Lower leg skin (tissue), 2 donors: Measurements from ENCODE around the genes CYP27A1 and WNT10A.

GRCh38 chr2:217911192-217911969 lies 91.4 kb downstream of the TNS1 start:
- PRO-cap = no peak
- RAMPAGE, long total RNA, 2 experiments = no peak in any of the 2 experiments

GRCh38 chr2:217912091-217913201 lies 90.3 kb downstream of the TNS1 start:
- PRO-cap = no peak
- RAMPAGE, long total RNA, 2 experiments = no peak in any of the 2 experiments

DNA sequence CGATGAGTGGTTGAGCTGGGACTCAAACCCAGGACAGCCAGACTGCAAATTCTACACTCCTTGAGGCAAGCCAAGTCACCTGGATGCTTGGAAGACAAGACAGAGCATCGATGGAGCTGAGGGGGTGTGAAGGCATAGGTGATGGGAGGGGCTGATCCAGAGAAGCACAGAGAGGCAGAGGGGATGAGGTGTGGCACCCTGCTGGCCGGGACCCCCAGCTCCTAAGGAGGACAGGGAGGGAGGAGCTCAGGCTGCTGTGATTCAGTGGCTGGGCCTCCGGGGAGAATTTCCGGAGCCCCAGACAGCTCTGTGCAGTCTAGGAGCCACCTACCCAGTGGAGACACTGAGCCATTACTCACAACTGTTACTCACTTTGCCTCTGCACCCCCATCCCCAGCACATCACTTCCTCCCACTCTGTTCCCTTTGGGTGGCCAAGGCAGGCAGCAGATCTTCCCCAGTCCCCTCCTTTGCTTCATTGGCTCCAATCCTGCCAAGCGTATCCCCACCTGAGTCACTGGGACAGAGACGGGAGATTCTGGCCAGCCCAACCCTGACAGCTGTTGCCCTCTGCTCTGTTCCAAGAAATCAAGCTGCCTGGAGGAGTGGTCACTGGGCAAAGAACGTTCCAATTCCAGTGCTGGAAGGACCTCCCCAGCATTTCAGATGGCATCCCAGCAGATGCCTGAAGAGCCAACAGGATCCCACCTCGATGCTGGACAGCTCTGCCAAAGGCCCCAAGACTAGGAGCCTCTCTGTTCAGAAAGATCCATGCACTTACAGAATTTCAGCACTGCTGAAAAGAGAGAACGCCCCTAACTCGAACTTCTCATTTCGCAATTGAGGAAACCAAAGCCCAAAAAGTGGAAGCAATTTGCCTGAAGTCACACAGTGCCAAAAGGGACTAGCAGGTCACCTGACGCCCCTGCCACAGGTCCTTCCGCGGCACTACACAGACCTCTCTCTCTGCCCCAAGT lies 68.4 kb downstream of the TNS1 start:
- PRO-cap = bidirectional peak, plus-strand start at position 419 of the sequence, minus-strand start at position 223 of the sequence
- RAMPAGE, long total RNA, 2 experiments = no peak in any of the 2 experiments

DNA sequence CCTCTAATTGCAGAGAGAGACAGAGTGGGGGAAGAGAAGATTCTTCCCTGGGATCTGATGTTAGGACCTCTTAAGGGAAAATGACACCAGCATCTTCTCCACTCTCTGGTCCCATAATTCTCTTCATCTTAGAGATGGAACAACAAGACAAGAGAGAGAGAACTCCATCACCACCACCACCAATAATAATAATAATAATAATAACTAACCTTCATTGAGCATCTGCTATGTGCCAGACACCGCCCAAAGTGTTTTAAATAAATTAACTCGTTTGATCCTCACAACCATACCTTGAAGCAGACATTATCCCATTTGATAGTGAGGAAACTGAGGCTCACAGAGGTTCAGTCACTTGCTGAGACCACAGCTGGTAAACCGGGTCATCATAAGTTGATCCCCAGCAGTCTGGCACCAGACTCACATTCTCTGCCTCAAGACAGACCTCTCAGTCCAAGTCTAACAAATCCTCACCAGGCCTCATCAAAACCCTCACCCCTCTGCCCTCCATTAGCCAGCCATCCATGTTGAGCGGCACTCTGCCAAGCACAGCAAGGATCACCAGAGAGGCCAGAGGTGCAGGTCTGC lies 63.8 kb downstream of the TNS1 start:
- PRO-cap = no peak
- RAMPAGE, long total RNA, 2 experiments = no peak in any of the 2 experiments

DNA sequence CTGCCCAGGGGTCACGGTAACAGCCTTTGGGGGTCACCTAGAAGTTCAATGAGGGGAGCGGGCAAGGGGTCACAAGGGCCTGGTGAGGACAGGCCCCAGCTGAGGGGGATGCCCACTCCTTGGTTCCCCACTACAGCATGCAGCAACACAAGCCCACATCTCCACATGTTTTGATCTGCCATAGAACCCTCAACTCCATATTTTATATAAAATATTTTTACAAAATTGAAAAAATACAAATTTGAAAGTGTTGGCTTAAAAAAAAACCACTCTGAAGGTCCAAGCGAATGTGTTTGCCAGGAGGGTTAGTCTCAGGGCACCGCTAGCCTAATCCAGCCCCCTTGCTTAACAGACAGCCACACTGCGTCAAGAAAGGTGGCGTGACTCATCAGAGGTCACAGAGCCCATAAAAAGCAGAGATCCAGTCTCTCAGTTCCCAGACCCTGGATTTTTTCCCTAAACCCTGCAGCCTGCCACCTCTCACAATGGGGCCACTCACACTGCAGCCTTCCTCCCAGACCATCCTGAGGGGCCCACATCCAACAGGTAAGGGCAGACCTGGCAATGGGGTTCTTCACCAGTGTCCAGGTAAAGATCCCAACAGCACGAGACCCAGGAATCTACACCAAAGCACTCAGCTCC lies 3.9 kb upstream of the TNS1 start:
- PRO-cap = no peak
- RAMPAGE, long total RNA, 2 experiments = no peak in any of the 2 experiments

GRCh38 chr2:218218738-218219292 lies 1.8 kb downstream of the ARPC2 start:
- PRO-cap = no peak
- RAMPAGE, long total RNA, 2 experiments = no peak in any of the 2 experiments

DNA sequence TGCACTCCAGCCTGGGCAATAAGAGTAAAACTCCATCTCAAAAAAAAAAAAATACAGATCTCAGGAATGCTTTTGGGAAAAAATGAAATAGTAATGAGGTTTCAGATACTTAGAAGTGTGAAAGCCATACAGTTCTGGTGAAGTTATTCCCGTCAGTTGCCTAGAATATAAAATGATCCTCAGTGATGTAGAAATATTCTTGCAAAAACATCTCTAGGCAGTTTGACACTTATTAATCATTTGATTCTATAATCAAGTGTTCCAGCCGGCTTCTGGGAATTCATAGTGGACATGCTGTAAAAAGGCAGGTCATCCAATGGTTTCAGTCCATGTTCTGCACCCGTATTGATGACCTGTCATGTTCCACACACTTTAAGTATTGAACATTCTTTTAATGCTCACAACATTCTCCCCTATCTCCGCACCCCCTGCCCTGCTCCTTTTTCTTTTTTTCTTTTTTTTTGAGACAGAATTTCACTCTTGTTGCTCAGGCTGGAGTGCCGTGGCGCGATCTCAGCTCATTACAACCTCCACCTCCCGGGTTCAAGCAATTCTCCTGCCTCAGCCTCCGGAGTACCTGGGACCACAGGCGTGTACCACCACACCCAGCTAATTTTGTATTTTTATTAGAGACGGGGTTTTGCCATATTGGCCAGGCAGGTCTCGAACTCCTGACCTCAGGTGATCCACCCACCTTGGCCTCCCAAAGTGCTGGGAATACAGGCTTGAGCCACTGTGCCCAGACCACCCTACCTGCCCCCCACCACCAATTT lies 20.0 kb downstream of the ARPC2 start:
- PRO-cap = no peak
- RAMPAGE, long total RNA, 2 experiments = no peak in any of the 2 experiments

GRCh38 chr2:218272273-218273384 lies 2.3 kb downstream of the PNKD start:
- PRO-cap = bidirectional peak, plus-strand start at chr2:218273033, minus-strand start at chr2:218272793
- RAMPAGE, long total RNA, 2 experiments = no peak in any of the 2 experiments

DNA sequence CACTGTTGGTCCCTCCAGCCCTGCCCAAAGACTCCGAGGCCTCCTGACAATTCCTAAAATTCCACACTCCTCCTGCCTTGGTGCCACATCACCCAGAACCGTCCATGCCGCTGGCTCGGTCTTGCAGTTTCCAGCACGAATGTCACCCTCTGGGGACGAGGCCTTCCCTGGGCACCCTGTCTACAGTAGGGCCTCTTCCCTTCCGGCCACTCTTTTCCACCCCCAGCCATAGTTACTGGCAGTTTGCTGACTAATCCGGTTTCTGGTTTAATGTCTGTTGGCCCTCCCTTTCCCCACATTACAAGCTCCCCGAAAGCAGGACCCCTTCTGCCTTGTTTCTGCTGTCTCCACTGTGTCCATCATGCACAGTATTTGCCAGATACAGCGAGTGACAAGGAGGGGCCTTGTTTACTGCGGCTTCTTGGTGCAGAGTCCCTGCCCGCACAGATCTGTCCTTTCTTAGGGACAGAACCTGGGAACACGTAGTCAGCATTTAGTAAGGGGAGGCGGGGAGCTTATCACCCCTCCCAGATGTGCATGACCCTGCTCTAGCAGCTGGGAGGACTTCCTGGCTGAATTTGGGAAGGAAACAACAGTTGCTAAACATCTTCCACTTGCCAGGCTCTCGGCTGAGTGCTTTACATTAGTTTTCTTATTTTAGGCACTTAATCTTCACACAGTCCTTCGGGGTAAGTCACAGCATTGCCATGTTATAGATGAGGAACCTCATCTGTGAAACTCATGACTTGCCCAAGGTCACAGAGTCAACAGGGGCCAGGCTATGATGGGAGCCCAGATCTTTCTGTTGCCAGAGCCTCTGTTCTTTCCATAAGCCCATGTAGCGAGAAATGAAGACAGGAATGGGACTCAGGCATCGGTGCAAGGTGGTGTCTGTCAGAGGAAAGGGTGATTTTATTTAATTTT lies 23.5 kb upstream of the CATIP start:
- PRO-cap = no peak
- RAMPAGE, long total RNA, 2 experiments = no peak in any of the 2 experiments

DNA sequence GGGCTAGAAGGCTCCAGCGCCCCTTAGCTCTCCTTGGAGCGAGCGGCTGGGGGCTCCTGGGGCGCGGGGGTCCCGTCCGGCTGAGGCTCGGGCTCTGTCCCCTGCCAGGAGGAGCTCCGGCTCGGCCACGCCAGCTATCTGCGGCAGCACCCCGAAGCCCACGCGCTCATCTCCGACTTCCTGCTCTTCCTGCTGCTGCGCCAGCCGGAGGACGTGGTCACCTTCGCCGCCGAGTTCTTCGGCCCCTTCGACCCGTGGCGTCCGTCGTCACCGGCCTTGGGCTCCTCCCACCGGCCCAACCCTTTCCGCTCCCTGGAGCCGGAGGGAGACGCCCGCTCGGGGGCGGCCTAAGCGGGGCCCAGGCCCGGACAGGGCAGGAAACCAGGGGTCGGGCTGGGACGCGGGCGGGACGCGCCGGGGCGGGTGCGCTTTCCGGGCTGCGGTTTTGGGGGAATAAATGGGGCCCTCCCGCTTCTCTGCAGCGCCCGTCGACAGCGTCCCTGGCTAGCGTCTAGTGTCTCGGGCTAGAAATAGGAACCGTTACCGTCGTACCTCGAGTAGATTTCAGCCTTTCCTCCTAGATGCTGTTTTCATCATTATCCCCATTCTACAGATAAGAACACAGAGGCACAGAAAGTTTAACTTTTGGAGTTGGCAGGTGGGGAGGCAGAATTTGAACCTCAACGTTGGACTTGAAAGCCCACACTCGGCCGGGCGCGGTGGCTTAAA lies 11.1 kb downstream of the CATIP start:
- PRO-cap = bidirectional peak, plus-strand start at position 396 of the sequence, minus-strand start at position 256 of the sequence
- RAMPAGE, long total RNA, 2 experiments = no peak in any of the 2 experiments

- PRO-cap = no peak
- RAMPAGE, long total RNA, 2 experiments = no peak in any of the 2 experiments
Observed at GRCh38 chr2:218403006-218403635, 3.5 kb downstream of the CTDSP1 start.

DNA sequence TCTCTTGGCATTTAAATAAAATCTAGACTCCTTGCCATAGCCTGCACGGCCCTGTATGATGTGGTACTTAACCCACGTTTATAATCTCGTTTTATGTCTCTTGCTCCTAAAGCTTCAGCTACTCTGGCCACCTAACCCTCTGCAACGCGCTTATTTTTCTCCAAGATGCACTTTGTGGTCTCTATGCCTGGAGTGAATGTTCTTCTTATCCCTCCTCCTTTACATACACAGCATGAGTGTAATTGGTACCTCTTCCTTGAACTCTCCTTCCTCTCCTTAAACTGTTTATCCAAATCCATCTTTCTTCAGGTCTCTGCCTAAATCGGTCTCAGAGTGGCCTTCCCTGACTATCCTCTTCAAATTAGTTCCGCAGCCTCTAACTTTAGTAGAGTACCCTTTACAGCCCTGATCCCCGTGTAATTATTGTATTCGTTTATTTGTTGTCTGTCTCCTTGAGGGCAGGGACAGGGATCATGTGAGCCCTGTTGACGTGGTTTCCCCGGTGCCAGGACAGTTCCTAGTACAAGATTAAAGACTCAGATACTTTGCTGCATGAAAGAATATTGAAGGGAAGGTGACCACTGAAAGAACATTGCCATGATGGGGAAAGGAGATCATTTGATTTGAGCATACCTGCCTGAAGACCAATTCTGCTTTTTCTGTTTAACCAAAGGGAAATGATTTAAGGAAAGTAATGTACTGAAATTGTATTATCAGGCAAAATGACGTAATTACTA lies 1.1 kb downstream of the CNOT9 start:
- PRO-cap = bidirectional peak, plus-strand start at position 563 of the sequence, minus-strand start at position 418 of the sequence
- RAMPAGE, long total RNA, 2 experiments = no peak in any of the 2 experiments

- PRO-cap = no peak
- RAMPAGE, long total RNA, 2 experiments = no peak in any of the 2 experiments
Observed at GRCh38 chr2:218757309-218757856, 24.6 kb upstream of the CYP27A1 start.

DNA sequence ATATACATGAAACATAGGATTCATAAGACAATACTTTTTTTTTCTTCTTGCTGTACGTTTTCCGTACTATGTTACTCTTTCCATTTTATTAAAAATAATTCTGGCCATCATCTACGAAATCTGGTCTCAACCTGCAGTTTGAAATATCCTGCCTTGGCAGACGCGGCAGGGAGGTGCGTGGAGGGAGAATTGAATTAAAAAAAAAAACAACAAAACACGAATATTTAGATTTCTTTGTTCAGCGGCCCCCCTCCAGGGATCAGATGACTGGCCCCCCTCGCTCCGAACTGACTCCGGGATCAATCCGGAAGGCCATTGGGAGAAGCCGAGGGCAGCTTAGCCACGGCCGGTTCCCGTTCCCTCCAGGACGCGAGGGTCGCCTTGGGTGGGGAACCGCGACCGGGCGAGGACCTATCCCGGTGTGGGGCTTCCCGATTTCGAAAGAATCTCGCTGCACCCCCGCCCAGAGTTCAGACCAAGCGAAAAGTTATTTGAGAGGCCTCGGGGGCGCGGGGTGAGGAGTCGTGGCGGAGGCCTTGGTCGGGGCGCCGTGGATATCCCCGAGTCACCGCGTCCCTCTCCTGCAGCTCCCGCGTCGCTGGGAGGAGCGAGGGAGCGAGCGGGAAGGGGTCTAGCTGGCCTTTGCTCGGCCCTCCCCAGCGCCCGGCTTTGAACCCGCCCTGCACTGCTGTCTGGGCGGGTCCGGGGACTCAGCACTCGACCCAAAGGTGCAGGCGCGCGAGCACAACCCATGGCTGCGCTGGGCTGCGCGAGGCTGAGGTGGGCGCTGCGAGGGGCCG lies at the start of gene CYP27A1:
Gene CYP27A1 (plus strand): TSS at position 716 of the 800 bp plus-strand sequence.
- PRO-cap = unidirectional peak, plus-strand start at position 315 of the sequence; bidirectional peak, plus-strand start at position 716 of the sequence, minus-strand start at position 600 of the sequence
- RAMPAGE, long total RNA, 2 experiments = no peak in any of the 2 experiments

- PRO-cap = no peak
- RAMPAGE, long total RNA, 2 experiments = no peak in any of the 2 experiments
Observed at GRCh38 chr2:218809182-218810173, 27.5 kb downstream of the CYP27A1 start.

GRCh38 chr2:218832223-218833281 lies 27.1 kb upstream of the WNT6 start:
- PRO-cap = no peak
- RAMPAGE, long total RNA, 2 experiments = no peak in any of the 2 experiments

- PRO-cap = no peak
- RAMPAGE, long total RNA, 2 experiments = no peak in any of the 2 experiments
Observed at GRCh38 chr2:218834635-218835202, 24.9 kb upstream of the WNT6 start.

GRCh38 chr2:218880660-218881528 lies at the start of gene WNT10A:
Gene WNT10A, plus strand, starts transcription at chr2:218880852.
- PRO-cap = no peak
- RAMPAGE, long total RNA, 2 experiments = no peak in any of the 2 experiments

DNA sequence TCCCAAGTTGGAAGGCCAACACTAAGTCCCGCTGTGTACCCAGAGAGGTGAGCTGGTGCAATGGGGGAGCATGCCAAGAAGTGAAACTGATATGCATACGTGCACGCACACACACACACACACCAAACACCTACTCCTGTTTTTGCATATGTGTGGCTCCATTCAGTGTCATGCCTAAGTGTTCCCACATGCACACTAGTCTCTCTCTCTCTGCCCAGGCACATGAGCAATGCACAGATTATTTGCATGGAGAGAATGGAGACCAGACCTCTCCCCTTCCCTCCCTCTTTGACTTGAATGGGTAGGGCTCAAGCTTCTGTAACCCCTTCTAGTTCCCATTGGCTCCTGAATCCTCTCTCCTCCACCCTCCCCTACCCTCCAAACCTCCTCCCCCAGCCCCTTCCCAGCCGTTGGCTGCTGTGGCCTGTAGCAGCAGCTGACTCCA lies 5.5 kb downstream of the WNT10A start:
- PRO-cap = no peak
- RAMPAGE, long total RNA, 2 experiments = no peak in any of the 2 experiments

DNA sequence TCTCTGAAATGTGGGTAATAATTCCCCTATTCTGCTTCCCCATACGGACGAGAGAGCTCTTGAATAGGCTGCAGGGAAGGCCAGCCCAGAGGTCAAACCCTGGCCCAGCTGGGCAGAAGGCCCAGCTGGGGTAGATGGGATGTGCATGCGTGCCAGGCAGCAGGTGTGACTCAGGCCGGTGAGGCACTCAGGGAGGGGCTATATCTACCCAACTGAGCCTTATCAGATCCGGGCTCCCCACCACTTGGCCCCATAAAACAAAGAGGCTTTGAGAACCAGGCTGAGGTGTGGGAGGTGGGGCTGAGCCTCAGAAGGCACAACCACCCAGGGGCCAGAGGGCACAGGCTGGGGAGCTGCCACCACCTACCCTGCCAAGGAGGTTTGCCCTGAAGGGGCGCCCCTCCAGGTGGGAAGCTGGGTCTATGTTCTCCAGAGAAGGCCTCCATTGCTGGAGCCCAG lies 8.0 kb upstream of the CFAP65 start:
- PRO-cap = no peak
- RAMPAGE, long total RNA, 2 experiments = no peak in any of the 2 experiments